Smooth muscle cell (in vitro differentiated cells): ENCODE measurements around the gene RAB6A.

DNA sequence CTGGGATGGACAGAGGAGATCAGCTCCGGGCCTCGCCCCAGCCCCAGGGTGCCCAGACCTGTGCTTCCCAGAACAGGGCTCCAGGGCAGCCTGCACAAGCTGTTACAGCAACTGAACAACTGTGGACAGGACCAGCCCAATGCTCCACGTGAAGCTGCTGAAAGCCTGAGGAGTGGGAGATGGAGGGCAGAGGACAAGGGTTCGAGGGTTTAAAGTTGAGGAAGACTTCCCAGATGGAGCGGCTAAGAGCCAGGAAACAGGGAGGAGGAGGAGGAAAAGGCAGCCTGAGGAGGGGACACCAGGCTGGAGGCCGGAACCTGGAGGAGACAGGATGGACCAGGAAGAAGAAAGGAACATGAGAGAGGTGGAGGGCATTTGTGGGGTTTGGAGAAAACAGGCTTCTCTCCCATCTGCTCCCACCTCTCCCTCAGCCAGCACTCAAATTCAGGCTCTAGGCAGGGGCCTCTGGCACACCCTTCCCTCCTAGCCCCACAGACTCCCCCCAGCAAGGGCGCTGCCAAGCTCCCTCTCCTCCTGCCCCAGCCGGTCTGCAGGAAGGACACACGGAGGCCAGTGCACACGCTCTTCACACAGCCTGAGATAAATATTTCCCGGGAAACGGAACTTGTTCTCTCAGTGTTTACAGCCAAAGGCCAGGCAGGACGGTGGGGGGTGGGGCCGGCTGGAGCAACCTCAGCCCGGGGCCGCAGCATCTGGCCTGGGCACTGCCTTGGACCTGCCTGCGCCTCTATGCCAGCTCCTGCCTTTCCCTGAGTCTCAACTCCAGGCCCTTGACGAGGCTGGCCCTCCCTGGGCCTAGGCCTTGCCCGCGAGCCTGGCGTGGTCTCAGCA lies 48.7 kb downstream of the PDE2A start:
- RAMPAGE, long total RNA: no peak

GRCh38 chr11:72679959-72680878 lies 6.0 kb upstream of the PDE2A start:
- RAMPAGE, long total RNA: no peak

DNA sequence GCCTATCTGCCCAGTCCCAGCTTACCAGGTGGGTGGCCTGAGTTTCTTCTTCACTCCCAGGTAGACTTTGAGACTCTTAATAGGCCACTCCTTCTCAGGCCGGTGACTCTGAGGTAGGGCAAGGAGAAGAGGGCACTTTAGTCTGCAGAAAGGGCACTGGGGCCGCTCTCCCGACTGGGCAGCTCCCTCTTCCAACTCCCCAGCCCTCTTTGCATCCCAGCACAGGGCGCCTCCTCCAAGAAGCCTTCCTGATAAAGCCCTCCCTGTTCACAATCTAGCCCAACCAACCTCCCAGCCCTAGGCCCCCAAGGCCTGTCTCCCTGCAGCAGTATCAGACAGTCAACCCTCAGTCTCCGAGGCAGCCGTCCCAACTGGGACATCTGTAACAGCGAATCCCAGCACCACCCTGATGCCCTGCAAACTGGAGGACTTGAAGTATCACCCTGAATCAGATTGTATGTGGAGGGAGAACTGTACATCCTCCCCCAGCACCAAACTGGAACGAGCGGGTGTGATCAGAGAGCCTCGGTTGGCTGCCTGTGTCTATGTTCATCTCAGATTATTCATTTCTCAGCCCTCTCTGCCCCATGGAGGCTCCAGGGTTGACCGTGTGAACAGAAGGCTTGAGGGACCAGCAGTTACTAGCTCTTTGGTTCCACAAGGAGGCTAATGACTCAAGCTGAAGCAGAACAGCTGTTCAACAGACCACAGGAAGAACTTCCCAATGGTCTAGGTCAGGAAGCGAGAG lies 14.4 kb upstream of the PDE2A start:
- RAMPAGE, long total RNA: no peak

DNA sequence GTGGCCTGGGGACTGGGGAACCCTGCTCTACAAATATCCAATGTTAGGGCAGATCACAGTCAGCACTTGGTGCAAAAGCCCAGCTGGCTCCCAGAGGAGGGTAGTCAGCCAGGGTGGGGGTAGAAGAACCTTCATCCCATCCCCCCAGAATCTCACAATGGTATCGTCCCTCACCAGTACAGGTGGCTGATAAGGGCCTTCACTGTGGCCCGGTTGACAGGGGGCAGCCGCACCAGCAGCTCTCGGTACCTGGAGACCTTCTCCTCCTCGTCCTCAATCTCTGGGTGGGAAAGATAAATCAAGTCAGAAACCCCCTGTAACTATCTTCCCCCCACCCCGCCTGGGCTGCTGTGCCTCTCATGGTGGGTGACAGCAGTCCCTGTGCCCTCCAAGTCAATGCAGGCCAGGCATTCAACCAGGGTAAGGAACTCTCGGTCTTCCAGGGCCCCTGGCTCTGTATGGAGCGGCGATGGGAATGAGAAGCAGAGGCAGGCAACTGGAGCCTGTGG lies 22.2 kb upstream of the PDE2A start:
- RAMPAGE, long total RNA: no peak

DNA sequence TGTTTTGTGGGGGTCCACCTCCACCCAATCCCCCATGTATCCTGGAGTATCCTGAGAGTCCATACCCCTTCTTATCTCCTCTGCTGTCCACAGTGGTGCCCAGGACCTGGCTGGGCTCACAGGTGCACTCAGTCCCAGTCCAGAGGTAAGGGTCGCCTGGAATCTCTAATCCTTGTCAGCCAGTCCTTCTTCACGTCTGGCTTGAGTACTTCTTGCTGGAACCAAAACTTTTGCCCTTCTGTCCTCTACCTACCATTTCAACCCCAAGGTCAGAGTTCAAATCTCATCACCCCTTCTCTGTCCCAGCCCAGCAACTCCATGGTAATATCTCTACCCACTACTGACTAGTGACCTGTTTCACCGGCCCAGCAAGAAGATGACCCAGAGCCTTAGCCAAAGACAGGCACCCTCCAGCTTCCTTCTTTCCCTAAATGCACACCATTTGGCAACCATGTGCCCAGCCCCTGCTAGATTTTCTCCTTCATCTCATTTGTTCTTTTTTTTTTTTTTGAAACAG lies 15.0 kb downstream of the ARAP1 start:
- RAMPAGE, long total RNA: no peak

DNA sequence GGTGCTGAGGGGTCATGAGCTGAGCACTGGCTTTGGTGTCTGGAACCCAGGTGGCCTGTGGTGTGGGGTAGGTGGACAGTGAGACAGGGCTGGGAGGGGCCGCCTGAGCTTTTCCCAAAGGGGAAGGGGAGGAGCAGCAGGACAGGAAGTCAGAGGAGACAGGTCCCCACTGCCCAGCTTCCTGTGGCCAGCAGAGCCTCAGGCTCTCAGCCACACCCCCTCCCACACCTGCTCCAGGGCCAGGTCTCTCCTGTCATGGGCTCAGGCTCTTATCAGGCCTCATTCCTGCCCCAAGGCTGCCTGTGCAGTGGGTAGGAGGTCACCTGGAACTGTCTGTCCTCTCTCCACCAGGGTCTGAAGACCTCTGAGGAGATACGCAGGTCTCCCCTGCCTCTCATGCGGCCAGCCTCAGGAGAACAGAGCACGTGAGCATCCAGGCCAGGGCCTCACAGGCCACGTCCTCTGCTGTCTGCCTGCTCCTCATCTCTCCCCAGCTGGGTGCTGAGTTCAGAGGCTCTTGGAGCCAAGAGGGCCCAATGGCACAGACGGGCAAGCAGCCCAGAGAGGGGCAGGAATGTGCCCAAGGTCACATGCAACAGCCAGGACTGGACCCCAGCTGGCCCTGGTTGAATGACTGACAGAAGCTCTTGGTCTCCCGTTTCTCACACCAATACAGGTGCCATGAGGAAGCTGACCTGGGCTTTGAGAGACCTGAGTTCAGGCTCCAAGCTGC lies 16.9 kb downstream of the STARD10 start:
- RAMPAGE, long total RNA: no peak

DNA sequence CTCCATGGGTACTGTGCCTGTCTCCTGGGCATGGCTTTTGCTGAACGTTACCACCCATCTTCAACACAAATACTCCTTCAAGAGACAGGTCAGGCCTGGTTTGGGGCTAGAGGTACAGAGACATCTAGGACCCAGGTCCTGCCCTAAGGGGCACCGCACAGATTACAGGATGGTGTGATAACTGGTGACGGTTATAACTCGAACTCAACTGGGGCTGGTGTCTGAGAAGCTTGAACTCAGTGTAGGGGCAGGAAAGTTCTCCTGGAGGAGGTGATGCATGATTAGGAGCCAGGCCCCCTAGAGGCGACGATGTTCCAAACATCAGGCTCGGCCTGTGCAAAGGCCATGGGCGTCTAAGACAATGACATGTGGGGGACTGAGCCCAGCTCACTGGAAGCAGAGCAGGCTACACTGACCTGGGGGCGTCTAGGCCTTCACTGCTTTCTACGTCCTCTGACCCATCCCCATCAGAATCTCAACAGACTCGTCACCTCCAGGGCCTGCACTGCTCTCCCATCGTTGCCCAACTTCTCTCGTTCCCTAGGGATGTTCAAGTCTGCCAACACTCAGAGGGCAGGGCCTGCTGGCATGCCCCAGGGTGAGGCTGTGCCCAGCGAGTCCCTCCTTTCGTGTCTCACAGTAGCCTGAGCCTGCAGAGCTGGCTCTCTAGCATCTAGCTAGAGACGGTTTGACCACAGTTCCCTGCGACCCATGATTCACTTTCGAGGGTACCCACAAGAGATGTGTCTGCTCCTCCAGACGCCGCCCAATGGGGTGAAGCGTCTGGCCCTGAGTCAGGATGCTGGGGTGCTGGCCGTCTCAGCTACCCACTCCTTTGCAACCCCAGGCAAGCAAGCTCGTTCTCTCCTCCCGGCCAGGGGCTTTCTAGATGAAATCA lies 1.2 kb upstream of the ATG16L2 start:
- RAMPAGE, long total RNA: no peak

GRCh38 chr11:72815114-72815501 lies 897 bp downstream of the ATG16L2 start:
- RAMPAGE, long total RNA: no peak

DNA sequence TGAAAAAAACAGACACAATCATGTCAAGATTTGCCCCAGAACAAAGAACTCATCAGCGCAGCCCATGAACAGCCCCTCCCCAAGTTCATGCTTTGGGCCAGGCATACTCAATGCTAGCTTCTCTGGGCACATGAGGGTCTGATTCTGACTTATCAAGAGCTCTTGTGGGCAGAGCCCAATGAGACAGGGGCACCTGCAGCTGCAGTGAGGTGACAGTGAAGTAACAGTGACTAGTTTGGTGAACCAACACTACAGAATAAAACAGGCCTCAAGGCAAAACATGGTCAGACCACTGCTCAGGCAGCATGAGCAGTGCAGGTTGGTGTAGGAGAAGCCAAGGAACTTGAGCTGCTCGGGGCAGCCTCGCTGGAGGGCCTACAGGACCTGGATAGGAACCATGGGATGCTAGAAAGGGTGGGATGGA lies 10.3 kb upstream of the FCHSD2 start:
- RAMPAGE, long total RNA: no peak

DNA sequence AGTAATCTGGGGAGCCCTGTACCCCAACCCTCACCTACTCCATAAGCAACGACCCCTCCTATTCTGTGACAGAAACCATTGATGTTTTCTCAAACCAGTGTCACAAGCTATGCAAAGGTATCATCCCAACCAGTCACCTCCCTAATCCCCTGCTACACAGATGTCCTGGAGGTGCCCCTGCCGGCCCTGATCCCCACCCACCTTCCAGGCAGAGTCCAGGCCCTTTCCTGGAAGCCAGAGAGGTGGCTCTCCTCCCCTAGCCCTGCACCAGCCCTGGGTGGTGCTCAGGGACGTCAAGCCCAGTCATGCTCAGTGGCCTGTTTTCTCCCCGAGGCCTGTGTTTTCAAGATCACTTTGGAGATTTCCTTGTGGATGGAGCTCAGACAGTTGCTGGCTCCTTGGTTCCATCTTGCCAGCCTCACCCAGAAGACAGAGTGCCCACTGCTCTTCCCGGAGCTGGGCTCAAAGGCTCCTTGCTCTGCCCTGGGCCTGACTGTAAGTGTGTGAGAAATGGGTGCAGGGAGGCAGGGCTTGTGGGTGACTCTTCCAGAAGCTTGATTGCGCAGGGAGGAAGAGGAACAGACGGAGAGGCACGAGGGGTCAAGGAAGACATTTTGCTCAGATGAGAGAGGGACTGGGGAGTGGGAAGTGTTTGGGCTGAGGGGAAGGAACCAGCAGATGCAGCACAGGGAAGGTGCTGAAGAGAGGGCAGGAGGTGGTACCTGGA lies 11.3 kb downstream of the P2RY6 start:
- RAMPAGE, long total RNA: no peak

- RAMPAGE, long total RNA: no peak
Measured at GRCh38 chr11:73292538-73293011, 15.5 kb upstream of the ARHGEF17 start.

DNA sequence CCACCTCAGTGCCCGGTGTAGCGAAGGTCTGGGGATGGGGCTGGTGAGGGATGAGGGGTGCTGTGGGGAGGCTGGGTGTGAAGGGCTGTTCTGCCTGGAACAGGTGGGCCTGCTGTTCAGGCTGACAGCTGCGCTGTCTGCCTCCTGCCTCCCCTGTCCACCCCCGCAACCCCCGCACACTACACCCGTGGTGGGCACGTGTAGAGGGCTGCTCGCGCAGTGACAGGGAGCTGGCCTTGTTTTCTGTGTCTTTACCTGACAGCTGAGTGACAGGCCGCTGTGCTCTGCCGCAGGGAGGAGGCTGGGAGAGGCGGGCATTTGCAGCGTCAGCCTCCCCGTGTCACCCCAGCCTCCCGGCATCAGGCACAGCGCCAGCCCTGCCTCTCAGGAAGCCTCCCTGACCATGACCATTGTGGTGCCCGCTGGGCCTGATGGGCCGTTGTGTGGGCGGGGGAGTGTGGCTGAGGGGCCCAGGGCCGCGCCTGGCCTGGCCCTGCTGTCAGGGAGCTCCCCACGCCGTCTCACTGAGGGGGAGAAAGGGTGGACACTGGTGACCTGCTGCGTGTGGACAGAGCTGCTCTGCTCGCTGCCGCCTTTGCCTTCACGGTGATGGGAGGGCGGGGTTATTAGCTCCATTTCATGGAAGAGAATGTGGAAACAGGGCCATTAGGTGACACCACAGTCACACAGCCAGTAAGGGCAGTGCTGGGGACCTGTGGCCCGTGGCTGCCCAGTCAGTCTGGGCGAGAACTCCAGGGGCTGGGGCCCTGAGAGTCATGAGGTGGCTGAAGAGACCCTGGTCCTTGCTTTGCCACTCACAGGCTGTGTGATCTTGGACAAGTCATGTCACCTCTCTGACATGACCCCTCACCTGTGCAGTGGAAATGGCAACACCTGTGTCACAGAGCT lies 31.9 kb upstream of the RELT start:
- RAMPAGE, long total RNA: no peak

GRCh38 chr11:73380610-73381020 lies 4.4 kb downstream of the RELT start:
- RAMPAGE, long total RNA: no peak

- RAMPAGE, long total RNA: no peak
Measured at GRCh38 chr11:73381525-73382008, 5.4 kb downstream of the RELT start.

DNA sequence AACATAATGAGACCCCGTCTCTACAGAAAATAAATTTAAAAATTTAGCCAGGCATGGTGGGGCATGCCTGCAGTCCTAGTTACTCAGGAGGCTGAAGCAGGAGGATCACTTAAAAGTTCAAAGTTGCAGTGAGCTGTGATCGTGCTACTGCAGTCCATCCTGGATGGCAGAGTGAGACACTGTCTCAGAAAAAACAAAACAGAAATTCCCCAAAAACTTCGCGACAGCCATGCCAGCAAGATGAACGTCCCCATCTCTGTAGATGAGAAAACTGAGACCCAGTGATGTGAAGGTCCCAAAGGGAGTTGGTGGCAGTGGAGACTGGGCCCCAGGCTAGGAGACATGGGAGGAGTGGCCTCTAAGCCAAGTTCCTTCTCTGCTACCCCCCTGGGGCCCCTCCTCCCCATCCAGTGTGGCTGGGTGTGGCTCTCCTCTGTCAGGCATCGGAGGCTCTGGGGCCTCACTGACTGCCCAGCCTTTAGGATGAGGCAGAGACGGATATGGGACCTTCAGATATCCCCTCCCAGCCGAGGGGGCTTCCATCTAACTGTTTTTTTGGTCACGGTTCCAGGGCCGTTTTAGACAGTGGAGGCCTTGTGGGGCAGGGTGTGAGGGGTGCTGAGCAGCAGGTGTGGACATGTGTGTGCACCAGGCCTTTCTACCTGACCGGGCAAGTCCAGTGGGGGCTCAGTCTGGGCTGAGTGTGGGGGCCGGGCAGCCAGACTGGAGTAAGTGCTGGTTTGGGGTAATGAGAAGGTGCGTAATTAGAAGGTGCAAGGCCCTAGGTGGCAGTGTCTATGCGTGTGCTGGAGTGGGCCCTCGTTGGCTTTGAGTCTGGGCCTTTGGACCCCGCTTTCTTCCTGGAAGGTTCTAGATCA lies 9.9 kb downstream of the RELT start:
- RAMPAGE, long total RNA: no peak

DNA sequence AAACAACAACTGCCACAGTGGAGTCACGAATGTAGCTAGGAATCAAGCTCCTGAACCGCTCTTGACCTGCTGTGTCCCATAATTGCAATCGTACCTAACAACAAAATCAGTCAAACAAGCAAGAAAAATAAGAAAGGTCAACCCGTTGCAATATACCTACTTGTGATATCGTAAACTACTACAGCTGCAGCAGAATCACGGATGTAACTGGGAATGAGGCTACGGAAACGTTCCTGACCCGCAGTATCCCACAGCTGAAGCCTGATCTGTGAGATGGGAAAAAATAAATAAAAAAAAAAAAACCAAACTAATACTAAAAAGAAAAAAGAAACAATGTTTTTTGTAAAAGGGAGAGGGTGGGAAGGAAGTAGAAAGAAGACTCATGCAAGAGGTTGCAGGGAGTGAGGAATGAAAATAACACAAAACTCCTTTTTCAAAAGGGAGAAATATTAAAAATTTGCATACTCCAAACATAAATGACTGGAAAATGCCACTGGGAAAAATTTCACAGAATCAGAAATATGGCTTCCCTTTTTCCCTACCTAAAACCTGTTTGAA lies 42.2 kb downstream of the RAB6A start:
- RAMPAGE, long total RNA: no peak

GRCh38 chr11:73760610-73761662 lies at the start of gene RAB6A:
Gene RAB6A, minus strand, starts transcription at chr11:73761074.
- RAMPAGE, long total RNA: start-site peak on the minus strand at chr11:73760626-73761107, 2,601 and 2,042 reads in 2 replicates

- RAMPAGE, long total RNA: no peak
Measured at GRCh38 chr11:73784277-73784707, 3.4 kb upstream of the MRPL48 start.

DNA sequence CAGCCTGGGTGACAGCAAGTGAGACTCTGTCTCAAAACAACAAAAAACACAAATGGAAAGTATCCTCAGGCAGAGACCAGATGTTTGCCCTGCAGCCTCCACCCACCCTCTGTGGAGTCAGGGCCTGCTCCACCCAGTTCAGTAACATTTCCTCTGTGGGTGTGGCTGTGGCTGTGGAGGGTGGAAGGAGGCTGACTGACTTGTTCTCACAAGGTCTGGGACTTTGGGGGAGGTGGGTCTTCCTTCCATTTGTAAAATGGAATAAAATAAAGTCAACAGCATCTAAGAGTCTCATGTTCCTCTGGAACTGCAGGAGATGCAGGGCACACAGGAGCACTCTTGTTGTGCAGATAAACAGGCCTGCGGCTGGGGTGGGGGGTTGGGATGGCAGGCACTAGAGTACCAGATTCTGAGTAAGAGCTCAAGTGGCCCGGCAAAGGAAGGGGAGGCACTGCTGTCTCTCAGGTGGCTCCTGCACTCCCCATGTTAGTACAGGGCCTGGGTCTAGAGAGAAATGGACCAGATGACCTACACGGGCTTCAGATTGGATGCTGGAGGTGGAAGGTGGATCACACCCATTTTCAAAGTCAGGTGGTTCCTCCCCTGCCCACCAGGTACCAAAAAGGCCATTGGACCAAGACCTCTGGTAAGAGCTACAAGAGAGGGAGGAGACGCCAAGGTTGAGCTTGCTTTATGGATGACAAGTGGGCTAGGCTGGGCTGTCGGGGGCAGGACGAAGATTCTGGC lies 8.5 kb downstream of the UCP2 start:
- RAMPAGE, long total RNA: no peak

- RAMPAGE, long total RNA: no peak
Measured at GRCh38 chr11:73977916-73978223, 4.8 kb downstream of the UCP2 start.